K562 (cell line): Measurements from ENCODE around the gene COX14.

GRCh38 chr12:49670801-49671897, 36.1 kb downstream of the FMNL3 start:
- RAMPAGE, long total RNA, result no peak
- RRBS, result no CpG with 5 or more reads among the region's 6 CpGs
PRO-cap:
- standard, result no peak
- CoPRO, capped RNA only, 2 experiments, result no peak in any of the 2 experiments
- CoPRO, capped and uncapped RNA, 2 experiments, result no peak in any of the 2 experiments
- CoPRO, uncapped RNA only, 2 experiments, result no peak in any of the 2 experiments
CAGE:
- cytosol, long polyA plus RNA, result no peak
- long polyA plus RNA, result no peak
- nucleolus, long total RNA, result no peak
- nucleus, long polyA plus RNA, result no peak

- RAMPAGE, long total RNA, result no peak
- RRBS, result 2% methylated on average over 12 of the region's 19 CpGs
PRO-cap:
- standard, result bidirectional peak, plus-strand start at chr12:49707762, minus-strand start at chr12:49707455
- CoPRO, capped RNA only, 2 experiments, result peak in 1 of 2 experiments; most common plus-strand start chr12:49707726 (in 1)
- CoPRO, capped and uncapped RNA, 2 experiments, result no peak in any of the 2 experiments
- CoPRO, uncapped RNA only, 2 experiments, result no peak in any of the 2 experiments
CAGE:
- cytosol, long polyA plus RNA, result no peak
- long polyA plus RNA, result no peak
- nucleolus, long total RNA, result no peak
- nucleus, long polyA plus RNA, result no peak
These were observed 426 bp upstream of the FMNL3 start for GRCh38 chr12:49707677-49707985.

DNA sequence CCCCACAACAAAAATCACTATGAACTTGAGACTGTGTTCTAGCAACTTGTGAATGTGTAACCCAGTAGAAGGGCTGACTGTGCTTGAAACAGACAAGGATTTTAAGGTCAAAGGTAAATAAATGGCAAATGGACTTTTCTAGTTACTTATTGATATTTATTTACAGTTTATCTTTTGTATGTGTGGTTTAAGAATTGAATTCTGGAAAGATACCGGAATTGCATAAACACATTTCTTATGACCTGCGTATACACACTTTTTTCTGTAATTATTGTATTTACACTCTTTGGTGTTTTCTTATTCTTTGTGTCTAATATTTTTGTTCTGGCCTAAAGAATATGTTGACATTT, 1.1 kb downstream of the TMBIM6 start:
- RAMPAGE, long total RNA, result no peak
- RRBS, result no CpG with 5 or more reads among the region's 2 CpGs
PRO-cap:
- standard, result no peak
- CoPRO, capped RNA only, 2 experiments, result no peak in any of the 2 experiments
- CoPRO, capped and uncapped RNA, 2 experiments, result no peak in any of the 2 experiments
- CoPRO, uncapped RNA only, 2 experiments, result no peak in any of the 2 experiments
CAGE:
- cytosol, long polyA plus RNA, result no peak
- long polyA plus RNA, result no peak
- nucleolus, long total RNA, result no peak
- nucleus, long polyA plus RNA, result no peak

DNA sequence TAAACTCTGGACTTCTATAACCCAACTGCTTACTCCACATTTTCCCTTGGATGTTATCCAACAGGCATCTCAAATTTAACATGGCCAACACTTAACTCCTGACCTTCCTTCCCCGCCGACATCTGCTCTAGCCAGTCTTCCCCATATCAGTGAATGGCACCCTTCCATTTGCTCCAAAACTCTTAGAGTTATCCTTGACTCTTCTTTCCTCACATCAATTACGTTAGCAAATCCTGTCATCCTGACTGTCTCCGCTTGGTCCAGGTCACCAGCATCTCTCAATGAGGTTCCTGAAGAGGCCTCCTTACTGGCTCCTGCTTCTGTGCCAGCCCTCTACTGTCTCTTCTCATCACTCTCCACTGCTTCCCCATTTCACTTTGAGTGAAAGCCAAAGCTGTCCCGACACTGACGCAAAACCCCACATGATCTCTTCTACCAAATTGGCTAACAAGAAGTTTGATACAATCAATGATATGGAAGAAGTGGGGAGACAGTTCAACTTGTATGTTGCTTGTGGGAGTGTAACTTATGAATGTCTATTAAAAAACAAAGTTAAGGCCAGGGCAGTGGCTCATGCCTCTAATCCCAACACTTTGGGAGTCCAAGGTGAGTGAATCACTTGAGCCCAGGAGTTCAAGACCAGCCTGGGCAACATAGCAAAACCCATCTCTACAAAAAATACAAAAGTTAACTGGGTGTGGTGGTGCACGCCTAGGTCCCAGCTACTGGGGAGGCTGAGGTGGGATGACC, 42.9 kb downstream of the TMBIM6 start:
- RAMPAGE, long total RNA, result no peak
- RRBS, result no CpG with 5 or more reads among the region's 7 CpGs
PRO-cap:
- standard, result bidirectional peak, plus-strand start at position 474 of the sequence, minus-strand start at position 379 of the sequence
- CoPRO, capped RNA only, 2 experiments, result no peak in any of the 2 experiments
- CoPRO, capped and uncapped RNA, 2 experiments, result no peak in any of the 2 experiments
- CoPRO, uncapped RNA only, 2 experiments, result no peak in any of the 2 experiments
CAGE:
- cytosol, long polyA plus RNA, result no peak
- long polyA plus RNA, result no peak
- nucleolus, long total RNA, result no peak
- nucleus, long polyA plus RNA, result no peak

- RAMPAGE, long total RNA, result no peak
- RRBS, result no CpG with 5 or more reads among the region's 5 CpGs
PRO-cap:
- standard, result no peak
- CoPRO, capped RNA only, 2 experiments, result no peak in any of the 2 experiments
- CoPRO, capped and uncapped RNA, 2 experiments, result no peak in any of the 2 experiments
- CoPRO, uncapped RNA only, 2 experiments, result no peak in any of the 2 experiments
CAGE:
- cytosol, long polyA plus RNA, result no peak
- long polyA plus RNA, result no peak
- nucleolus, long total RNA, result no peak
- nucleus, long polyA plus RNA, result no peak
These were observed 2.8 kb downstream of the NCKAP5L start for GRCh38 chr12:49825340-49825814.

DNA sequence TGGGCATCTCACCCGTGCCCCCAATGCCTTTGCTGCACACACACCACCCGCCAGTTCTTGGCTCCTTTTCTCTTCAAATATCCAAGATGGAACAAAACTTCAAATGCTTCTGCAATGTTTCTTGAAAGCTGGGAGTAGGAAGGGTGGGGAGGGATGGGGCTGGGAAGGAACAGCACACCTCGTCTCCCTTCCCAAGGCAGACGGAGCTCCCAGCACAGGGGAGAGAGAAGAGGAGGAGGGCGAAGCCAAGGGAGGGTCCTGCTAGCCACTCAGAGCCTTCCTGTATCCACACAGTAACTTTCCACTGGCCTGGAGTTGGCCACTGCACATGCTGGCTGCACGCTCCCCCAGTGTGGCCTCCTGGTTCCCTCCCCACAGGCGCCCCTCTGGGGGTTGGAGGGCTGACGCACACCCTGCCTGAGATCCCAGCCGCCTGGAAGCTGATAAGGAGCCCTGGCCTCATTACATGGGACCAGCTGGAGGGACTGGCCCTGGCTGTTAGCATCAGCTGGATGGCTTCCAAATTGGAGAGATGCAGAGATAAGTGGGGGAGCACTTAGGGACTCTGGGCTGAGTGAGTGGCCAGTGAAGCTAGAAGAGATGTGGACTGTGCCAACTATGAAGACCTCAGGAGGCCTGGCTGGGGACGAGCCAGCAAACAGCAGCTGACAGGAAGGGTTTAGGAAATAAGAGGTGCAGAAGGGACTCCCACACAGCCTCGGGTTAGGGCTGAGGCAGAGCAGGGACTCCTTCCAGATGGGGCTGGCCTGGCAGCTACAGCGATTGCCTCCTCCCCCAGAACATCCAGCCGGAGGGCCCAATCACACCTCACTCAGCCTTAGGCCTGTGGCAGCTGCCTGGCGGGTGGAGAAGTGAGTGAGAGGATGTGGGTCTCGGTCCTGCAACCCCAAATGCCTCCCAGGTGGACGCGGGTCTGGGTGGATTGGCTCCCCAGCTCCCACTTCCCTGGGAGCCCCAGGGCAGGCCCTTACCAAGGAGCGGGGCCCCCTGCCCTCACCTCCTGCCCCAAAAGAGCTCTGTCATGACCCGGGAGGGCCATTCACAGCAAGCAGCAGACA, 26.2 kb upstream of the BCDIN3D start:
- RAMPAGE, long total RNA, result no peak
- RRBS, result no CpG with 5 or more reads among the region's 19 CpGs
PRO-cap:
- standard, result bidirectional peak, plus-strand start at position 585 of the sequence, minus-strand start at position 360 of the sequence
- CoPRO, capped RNA only, 2 experiments, result no peak in any of the 2 experiments
- CoPRO, capped and uncapped RNA, 2 experiments, result no peak in any of the 2 experiments
- CoPRO, uncapped RNA only, 2 experiments, result no peak in any of the 2 experiments
CAGE:
- cytosol, long polyA plus RNA, result no peak
- long polyA plus RNA, result no peak
- nucleolus, long total RNA, result no peak
- nucleus, long polyA plus RNA, result no peak

- RAMPAGE, long total RNA, result no peak
- RRBS, result no CpG with 5 or more reads among the region's 14 CpGs
PRO-cap:
- standard, result no peak
- CoPRO, capped RNA only, 2 experiments, result no peak in any of the 2 experiments
- CoPRO, capped and uncapped RNA, 2 experiments, result no peak in any of the 2 experiments
- CoPRO, uncapped RNA only, 2 experiments, result no peak in any of the 2 experiments
CAGE:
- cytosol, long polyA plus RNA, result no peak
- long polyA plus RNA, result no peak
- nucleolus, long total RNA, result no peak
- nucleus, long polyA plus RNA, result no peak
These were observed 2.6 kb upstream of the SMARCD1 start for GRCh38 chr12:50082254-50083207.

DNA sequence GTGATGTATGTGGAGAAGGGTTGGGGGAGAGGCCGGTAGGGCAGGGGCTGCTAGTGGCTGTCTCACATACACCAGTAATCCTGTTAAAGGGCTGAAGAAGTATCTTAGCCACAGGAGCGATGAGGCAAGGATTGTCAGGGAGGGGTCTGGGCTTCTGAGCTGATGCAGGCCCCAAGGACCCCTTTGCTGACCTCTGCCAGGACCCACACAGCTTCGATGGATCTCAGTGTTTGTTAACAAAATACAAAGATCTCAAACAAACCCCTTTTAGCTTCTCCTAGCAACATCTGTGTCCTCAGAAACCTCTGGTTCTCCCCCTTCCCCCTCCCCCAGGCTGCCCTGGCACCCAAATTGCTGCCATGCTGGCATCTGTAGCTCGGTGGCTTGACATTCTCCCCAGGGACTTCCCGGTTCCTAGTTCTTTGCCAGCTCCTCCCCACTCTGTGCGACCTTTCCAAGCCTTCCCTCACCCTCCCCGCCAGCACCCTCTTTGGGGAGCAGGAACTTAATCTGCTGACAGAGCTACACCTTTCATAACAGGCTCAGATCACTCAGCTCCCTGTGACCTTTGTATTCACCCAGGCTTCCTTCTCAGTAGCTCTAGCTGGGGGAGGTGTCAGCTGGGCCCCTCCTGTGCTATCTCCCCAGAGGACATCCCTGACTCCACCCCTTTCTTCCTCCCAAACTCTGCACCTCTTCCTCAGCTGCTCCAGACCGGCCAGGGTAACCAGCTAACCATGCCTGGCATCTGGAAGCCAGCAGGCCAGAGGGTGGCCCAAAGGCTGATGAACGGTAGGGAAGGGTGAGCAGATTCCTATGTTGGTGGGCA, 2.0 kb upstream of the COX14 start:
- RAMPAGE, long total RNA, result no peak
- RRBS, result no CpG with 5 or more reads among the region's 9 CpGs
PRO-cap:
- standard, result bidirectional peak, plus-strand start at position 712 of the sequence, minus-strand start at position 602 of the sequence
- CoPRO, capped RNA only, 2 experiments, result no peak in any of the 2 experiments
- CoPRO, capped and uncapped RNA, 2 experiments, result no peak in any of the 2 experiments
- CoPRO, uncapped RNA only, 2 experiments, result no peak in any of the 2 experiments
CAGE:
- cytosol, long polyA plus RNA, result no peak
- long polyA plus RNA, result no peak
- nucleolus, long total RNA, result no peak
- nucleus, long polyA plus RNA, result no peak

- RAMPAGE, long total RNA, result start-site peak on the plus strand at chr12:50112037-50112253, 610 and 290 reads in 2 replicates
- RRBS, result 2% methylated on average over 5 of the region's 56 CpGs
PRO-cap:
- standard, result bidirectional peak, plus-strand start at chr12:50112205, minus-strand start at chr12:50111702
- CoPRO, capped RNA only, 2 experiments, result peak in 2 of 2 experiments; most common plus-strand start chr12:50112236 (in 2); most common minus-strand start chr12:50111702 (in 2)
- CoPRO, capped and uncapped RNA, 2 experiments, result peak in 2 of 2 experiments; most common plus-strand start chr12:50112236 (in 2); most common minus-strand start chr12:50111702 (in 2)
- CoPRO, uncapped RNA only, 2 experiments, result peak in 1 of 2 experiments; most common plus-strand start chr12:50111963 (in 1); most common minus-strand start chr12:50111730 (in 1)
CAGE:
- cytosol, long polyA plus RNA, result no peak
- long polyA plus RNA, result no peak
- nucleolus, long total RNA, result no peak
- nucleus, long polyA plus RNA, result no peak
These were observed at the start of gene COX14 for GRCh38 chr12:50111639-50112365. Gene COX14 (plus strand): TSS chr12:50112236.

DNA sequence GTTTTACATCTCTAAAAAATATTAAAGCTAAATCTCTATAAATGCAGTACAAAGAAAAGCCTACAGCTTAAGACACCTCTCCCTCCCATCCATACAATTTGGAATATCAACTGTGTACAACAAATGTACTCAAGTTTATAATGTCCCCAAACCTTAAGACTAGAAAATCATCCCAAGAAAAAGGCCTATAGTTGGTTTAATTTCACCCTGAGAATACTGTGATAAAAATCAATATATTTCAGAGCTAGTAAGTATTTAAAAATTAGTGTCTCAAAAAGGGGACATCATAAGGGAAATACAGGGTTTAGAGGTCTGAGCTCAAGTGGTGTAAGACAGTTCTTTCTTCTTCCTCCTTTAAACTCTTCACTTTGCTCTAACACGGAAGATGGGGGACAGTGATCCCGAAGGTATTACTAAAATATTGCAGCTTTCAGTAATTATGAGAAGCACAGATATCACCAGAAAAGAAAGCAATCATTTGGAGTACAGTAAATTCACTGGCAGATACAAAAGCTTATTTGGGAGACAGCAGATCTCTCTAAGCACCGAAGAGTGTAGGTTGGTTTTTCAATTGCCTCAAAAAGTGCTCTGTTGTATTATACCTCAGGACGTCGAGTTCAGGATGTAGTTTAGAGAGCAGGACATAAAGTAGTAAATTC, 8.8 kb upstream of the CERS5 start:
- RAMPAGE, long total RNA, result no peak
- RRBS, result no CpG with 5 or more reads among the region's 5 CpGs
PRO-cap:
- standard, result no peak
- CoPRO, capped RNA only, 2 experiments, result no peak in any of the 2 experiments
- CoPRO, capped and uncapped RNA, 2 experiments, result no peak in any of the 2 experiments
- CoPRO, uncapped RNA only, 2 experiments, result no peak in any of the 2 experiments
CAGE:
- cytosol, long polyA plus RNA, result no peak
- long polyA plus RNA, result no peak
- nucleolus, long total RNA, result no peak
- nucleus, long polyA plus RNA, result no peak

DNA sequence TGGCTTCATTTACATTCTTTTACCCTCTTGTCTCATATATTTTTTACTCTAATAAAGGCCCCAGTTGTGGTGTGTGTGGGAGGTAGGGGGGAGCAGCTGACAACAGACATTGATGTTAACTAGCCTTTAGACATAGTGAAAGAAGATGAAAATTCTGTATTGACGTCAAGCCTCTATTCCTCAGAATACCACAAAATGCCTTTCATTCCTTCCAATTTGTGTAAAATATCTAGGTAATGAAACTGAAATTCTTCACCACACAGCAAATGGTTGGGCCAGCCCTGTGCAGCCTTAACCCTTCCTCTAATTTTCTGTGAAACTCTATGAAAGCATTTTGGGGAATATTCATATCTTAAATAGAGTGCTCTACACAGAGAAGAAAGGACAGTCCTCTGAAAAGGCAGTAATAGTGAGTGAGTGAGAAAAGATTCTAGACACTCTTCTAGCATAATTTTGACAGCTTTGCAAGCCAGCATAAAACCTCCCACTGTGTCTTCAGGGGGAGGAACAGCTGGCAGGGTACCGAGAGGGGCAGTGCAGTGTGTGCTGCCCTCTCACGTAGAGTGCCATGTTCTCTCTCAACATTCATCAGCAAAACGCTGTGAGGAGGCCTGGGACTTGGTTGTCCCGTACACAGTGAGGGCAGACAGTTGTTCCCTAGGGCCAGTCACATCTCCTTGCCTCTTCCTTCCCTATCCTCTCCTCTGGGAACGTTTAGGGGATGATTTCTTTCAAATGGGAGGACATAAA, 20.2 kb upstream of the CERS5 start:
- RAMPAGE, long total RNA, result no peak
- RRBS, result no CpG with 5 or more reads among the region's 6 CpGs
PRO-cap:
- standard, result no peak
- CoPRO, capped RNA only, 2 experiments, result no peak in any of the 2 experiments
- CoPRO, capped and uncapped RNA, 2 experiments, result no peak in any of the 2 experiments
- CoPRO, uncapped RNA only, 2 experiments, result no peak in any of the 2 experiments
CAGE:
- cytosol, long polyA plus RNA, result no peak
- long polyA plus RNA, result no peak
- nucleolus, long total RNA, result no peak
- nucleus, long polyA plus RNA, result no peak

GRCh38 chr12:50221020-50221869, 54.1 kb upstream of the CERS5 start:
- RAMPAGE, long total RNA, result no peak
- RRBS, result no CpG with 5 or more reads among the region's 7 CpGs
PRO-cap:
- standard, result bidirectional peak, plus-strand start at chr12:50221642, minus-strand start at chr12:50221646
- CoPRO, capped RNA only, 2 experiments, result peak in 2 of 2 experiments; most common plus-strand start chr12:50221663 (in 2); most common minus-strand start chr12:50221399 (in 1)
- CoPRO, capped and uncapped RNA, 2 experiments, result peak in 2 of 2 experiments; most common plus-strand start chr12:50221610 (in 1); most common minus-strand start chr12:50221422 (in 1)
- CoPRO, uncapped RNA only, 2 experiments, result peak in 1 of 2 experiments; most common plus-strand start chr12:50221693 (in 1); most common minus-strand start chr12:50221698 (in 1)
CAGE:
- cytosol, long polyA plus RNA, result no peak
- long polyA plus RNA, result no peak
- nucleolus, long total RNA, result no peak
- nucleus, long polyA plus RNA, result no peak

DNA sequence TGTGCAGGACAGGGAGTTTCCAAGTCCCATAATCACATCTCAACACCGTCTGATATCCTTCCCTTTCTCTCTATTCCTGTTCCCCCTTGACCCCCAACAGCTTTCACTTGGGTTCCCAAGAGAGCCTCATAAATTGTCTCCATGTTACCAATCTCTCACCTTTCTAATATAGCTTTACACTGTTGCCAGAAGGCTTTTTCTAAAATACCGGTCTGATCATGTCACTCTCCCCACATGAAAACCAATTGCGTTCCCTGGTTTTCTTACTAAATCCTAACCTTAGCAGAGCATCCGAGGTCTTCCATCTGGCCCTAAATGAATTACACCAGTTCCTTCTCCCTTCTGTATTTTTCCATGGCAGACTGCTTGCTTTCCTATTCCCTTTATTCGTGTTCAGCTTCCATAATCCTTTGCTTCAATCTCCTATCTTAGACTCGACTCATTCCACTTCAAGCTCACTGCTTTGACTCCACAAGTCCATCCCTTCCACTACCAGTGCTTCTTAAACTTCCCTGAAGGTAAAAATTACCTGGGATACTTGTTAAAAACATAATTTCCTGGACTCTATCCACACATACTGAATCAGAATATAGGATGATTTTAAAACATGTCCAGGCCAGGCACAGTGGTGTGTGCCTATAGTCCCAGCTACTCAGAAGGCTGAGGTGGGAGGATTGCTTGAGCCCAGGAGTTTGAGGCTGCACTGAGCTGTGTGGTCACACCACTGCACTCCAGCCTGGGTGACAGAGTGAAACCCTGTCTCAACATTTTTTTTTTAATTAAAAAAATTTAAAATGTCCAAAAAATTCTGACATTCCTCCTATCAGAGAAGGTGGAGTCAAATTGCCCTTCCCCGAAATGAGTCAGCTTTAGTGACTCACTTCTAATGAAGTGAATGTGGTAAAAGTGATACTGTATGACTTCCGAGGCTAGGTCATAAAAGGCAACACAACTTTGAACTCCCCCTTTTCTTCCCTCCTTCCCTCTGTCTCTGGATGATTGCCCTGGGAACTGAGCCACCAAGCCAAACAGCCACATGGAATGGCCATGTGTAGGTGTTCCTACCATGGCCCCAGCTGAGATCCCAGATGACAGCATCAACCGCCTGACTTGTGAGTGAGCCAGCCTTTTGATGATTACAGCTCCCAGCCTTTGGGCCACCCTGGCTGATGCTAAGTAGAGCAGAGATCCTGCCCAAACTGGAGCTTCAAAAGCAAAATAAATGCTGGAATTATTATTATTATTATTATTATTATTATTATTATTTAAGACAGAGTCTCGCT, 36.5 kb downstream of the LIMA1 start:
- RAMPAGE, long total RNA, result no peak
- RRBS, result no CpG with 5 or more reads among the region's 10 CpGs
PRO-cap:
- standard, result unidirectional peak, plus-strand start at position 966 of the sequence; unidirectional peak, plus-strand start at position 1,027 of the sequence
- CoPRO, capped RNA only, 2 experiments, result peak in 2 of 2 experiments; most common plus-strand start position 966 of the sequence (in 1); most common minus-strand start position 750 of the sequence (in 2)
- CoPRO, capped and uncapped RNA, 2 experiments, result peak in 2 of 2 experiments; most common plus-strand start position 966 of the sequence (in 1); most common minus-strand start position 726 of the sequence (in 2)
- CoPRO, uncapped RNA only, 2 experiments, result no peak in any of the 2 experiments
CAGE:
- cytosol, long polyA plus RNA, result no peak
- long polyA plus RNA, result no peak
- nucleolus, long total RNA, result no peak
- nucleus, long polyA plus RNA, result no peak

DNA sequence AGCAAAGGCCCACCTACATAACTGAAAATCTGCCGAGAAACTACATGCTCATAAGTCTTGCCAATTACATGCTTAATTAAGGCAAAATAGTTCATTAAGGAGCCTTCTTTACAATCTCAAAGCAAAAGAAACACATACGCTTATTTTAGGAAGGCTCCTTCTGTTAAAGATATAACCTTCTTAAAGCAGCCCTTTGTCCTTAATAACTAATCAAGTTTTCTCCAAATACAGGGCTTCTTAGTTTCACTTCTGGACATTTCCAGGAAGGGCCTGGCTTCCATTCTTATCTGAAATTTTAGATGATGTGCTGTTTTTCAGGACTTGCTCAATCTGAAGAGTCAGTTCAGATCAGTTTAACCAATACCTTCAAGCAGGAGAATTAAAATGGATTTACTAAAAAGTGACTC, 11.5 kb downstream of the LIMA1 start:
- RAMPAGE, long total RNA, result no peak
- RRBS, result no CpG with 5 or more reads among the region's 2 CpGs
PRO-cap:
- standard, result no peak
- CoPRO, capped RNA only, 2 experiments, result no peak in any of the 2 experiments
- CoPRO, capped and uncapped RNA, 2 experiments, result no peak in any of the 2 experiments
- CoPRO, uncapped RNA only, 2 experiments, result no peak in any of the 2 experiments
CAGE:
- cytosol, long polyA plus RNA, result no peak
- long polyA plus RNA, result no peak
- nucleolus, long total RNA, result no peak
- nucleus, long polyA plus RNA, result no peak

- RAMPAGE, long total RNA, result no peak
- RRBS, result no CpG with 5 or more reads among the region's 8 CpGs
PRO-cap:
- standard, result unidirectional peak, plus-strand start at chr12:50351422
- CoPRO, capped RNA only, 2 experiments, result no peak in any of the 2 experiments
- CoPRO, capped and uncapped RNA, 2 experiments, result no peak in any of the 2 experiments
- CoPRO, uncapped RNA only, 2 experiments, result no peak in any of the 2 experiments
CAGE:
- cytosol, long polyA plus RNA, result no peak
- long polyA plus RNA, result no peak
- nucleolus, long total RNA, result no peak
- nucleus, long polyA plus RNA, result no peak
These were observed 45.1 kb downstream of the FAM186A start for GRCh38 chr12:50351266-50351734.

- RAMPAGE, long total RNA, result no peak
- RRBS, result no CpG with 5 or more reads among the region's 3 CpGs
PRO-cap:
- standard, result no peak
- CoPRO, capped RNA only, 2 experiments, result no peak in any of the 2 experiments
- CoPRO, capped and uncapped RNA, 2 experiments, result no peak in any of the 2 experiments
- CoPRO, uncapped RNA only, 2 experiments, result no peak in any of the 2 experiments
CAGE:
- cytosol, long polyA plus RNA, result no peak
- long polyA plus RNA, result no peak
- nucleolus, long total RNA, result no peak
- nucleus, long polyA plus RNA, result no peak
These were observed 6.3 kb downstream of the FAM186A start for GRCh38 chr12:50390190-50390501.

GRCh38 chr12:50614237-50614815, 109.5 kb downstream of the DIP2B start:
- RAMPAGE, long total RNA, result no peak
- RRBS, result no CpG with 5 or more reads among the region's 4 CpGs
PRO-cap:
- standard, result no peak
- CoPRO, capped RNA only, 2 experiments, result no peak in any of the 2 experiments
- CoPRO, capped and uncapped RNA, 2 experiments, result no peak in any of the 2 experiments
- CoPRO, uncapped RNA only, 2 experiments, result peak in 1 of 2 experiments; most common plus-strand start chr12:50614572 (in 1); most common minus-strand start chr12:50614302 (in 1)
CAGE:
- cytosol, long polyA plus RNA, result no peak
- long polyA plus RNA, result no peak
- nucleolus, long total RNA, result no peak
- nucleus, long polyA plus RNA, result no peak